Anterior vena cava (tissue), 1 donor: ENCODE measurements around the genes OR2C3, OR2W3 and OR2T29.

- PRO-cap, result no peak
These were observed 7.1 kb downstream of the CNST start for GRCh38 chr1:246573389-246573811.

DNA sequence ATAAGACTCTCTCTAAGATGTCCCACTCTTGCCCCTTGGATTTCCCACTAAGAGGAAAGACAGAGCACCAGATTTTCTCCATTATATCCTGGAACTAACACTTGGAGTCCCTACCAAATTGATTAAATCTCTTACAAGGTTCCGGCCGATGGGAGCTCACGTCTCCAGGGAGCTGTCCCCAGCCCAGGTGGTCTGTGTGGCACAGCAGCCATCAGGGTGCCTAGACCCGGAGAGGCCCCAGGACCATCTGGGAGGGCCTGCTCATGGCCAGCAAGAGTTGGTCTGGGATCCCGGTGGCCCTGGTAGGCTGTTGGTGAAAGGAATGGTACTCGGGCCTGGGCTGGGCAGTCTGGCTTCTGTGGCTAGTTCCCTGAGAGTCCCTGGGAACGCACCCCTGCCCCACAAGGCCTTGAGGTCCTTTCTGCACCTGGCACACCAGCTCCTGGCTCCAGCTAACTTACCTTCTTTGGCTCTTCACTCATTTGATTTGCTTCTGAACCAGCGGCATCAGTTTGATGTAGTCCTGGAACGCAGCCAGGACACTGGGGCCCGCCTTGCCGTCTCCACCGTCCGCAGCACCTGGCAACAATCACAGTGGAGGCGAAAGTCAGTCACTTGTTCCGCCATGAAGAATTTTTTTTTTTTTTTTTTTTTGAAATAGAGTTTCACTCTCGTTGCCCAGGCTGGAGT is 62.5 kb downstream of the SCCPDH start:
- PRO-cap, result no peak

GRCh38 chr1:247079375-247079903 is 828 bp upstream of the ZNF670 start:
- PRO-cap, result no peak

GRCh38 chr1:247112897-247113619 is 8.9 kb upstream of the ZNF669 start:
- PRO-cap, result no peak

DNA sequence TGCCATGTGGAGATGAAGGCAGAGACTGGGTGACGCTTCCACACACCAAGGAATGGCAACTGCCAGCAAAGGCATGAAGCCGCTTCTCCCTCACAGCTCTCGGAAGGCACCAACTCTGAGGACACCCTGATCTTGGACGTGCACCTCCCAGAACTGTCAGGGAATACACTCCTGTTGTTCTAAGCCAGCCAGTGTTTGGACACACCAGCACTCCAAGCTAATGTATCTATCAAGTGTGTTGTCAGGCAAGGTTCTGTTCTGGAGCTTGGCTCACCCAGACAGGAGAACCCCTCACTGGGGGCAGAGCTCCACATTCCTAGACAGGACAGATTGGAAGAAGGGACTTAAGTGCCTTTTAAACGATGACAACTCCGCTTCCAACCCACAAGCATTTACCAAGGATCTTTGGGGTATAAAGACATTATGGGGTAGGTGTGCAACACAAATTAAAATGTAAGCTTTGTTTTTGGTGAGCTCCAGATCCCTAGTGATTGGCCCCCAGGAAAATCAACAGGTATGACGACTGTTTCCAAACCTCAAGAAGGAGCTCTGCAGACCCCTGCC is 32.3 kb downstream of the ZNF496 start:
- PRO-cap, result no peak

GRCh38 chr1:247322339-247323224 is 9.1 kb downstream of the ZNF496 start:
- PRO-cap, result no peak

DNA sequence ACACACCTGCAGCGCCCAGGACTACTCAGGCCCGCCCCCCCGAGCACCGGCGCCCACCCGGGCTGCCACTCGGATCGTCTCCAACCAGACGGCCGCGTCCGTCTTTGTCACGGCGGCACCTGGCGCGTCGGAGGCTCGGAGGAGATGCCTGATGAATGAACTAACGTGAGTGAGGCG is 703 bp downstream of the ZNF496 start:
- PRO-cap, result bidirectional peak, plus-strand start outside the sequence, minus-strand start at position 146 of the sequence

- PRO-cap, result no peak
These were observed 16.1 kb upstream of the ZNF496 start for GRCh38 chr1:247347468-247348398.

DNA sequence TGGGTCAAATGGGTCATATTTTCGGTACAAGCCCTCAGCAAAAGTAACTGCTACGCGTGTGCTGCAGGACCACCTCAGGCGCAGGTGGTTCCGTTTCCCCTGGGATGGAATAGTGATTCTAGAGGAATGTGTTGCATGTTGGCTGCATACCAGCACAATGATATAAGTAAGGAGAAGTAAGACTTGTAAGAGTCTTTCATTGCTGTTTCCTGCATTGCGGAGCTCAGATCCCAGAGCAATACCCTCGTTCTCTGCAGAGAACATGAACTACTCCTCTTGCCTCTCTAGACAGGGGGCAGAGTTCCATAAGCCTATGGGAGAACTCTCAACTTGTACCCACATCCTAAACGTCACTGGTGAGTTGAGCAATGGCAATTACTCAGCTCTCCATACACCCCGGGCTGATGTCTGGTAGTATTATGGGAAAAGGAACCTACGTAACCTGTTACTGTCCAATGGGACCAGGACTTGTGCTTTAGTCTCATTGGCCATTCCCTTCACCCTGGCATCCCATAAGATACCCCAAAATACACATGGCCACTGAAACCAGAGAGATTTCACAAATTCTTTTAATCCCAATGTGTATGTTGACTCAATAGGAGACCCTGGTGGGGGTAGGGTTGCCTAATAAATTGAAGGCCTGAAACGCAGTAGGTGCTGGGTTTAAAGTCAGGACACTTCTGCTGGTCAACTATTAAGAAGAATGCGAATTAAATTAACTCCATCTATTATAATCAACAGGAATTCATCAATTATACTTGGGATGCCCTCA is 27.3 kb upstream of the ZNF496 start:
- PRO-cap, result no peak

DNA sequence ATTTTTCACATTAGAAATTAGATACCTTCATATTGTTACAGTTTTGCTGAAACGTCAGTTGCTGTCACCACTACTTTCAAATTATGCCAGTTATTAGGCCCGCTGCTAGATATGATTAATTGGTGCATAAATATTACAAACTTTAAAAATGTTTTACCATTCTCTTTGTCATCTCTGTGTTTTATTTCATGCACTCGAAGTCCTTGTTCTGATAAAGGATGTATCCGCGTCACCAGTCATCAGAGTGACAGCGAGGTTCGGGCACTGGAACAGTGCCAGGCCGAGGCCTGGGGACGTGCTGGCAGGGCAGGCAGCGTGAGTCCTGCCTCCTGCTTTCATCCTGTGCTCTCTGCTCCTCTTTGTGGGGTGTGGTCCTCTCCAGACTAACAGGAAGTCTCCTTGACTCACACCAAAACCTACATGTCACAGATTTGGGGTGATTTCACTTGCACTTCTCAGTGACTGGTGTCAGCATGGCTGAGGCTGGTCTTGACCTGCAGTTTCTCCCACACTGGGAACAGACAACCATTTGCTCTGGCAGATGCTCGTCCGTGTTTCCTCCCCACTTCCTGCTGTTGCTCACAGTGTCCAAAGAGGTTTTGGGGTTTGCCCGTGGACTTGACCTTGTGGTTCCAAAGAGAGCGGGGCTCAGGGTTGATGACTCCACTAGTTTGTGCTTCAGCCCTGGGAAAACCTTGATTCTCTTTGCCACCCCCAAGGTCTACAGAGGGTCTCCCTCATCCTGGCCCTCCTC is 8.8 kb upstream of the NLRP3 start:
- PRO-cap, result no peak

- PRO-cap, result no peak
These were observed 5.1 kb downstream of the NLRP3 start for GRCh38 chr1:247420995-247421564.

DNA sequence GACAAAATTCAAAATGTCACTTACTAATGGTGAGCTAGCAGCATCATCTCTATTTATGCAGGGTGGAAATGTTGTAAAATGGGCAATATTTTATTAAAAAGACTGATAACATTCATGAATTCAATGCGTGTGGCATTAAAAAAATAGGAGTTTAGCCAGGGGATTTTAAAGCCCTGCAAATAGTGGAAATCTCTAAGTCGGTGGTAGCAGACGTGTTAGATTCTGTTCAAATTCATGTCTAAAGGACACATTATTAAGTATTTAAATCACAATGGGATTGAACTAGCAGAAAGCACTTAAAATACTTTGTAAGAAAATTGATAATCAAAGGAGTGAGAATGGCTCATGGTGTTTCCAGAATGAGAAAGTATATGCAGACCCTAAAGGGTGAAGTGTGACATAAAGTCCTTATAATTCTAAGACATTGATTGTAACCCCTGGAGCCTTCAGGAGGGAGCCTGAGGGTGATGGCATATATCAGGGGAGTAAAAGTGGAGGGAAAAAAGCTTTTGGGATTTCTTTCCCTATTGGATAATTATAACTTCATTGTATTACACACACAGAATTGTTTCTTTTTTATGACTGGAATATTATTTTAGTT is at the start of gene OR2C3:
TSS of gene OR2C3 (minus strand) at position 297 of the 601 bp plus-strand sequence.
- PRO-cap, result no peak

GRCh38 chr1:247895473-247895824 is at the start of gene OR2W3:
Gene OR2W3 (plus strand): TSS chr1:247895587.
- PRO-cap, result no peak

DNA sequence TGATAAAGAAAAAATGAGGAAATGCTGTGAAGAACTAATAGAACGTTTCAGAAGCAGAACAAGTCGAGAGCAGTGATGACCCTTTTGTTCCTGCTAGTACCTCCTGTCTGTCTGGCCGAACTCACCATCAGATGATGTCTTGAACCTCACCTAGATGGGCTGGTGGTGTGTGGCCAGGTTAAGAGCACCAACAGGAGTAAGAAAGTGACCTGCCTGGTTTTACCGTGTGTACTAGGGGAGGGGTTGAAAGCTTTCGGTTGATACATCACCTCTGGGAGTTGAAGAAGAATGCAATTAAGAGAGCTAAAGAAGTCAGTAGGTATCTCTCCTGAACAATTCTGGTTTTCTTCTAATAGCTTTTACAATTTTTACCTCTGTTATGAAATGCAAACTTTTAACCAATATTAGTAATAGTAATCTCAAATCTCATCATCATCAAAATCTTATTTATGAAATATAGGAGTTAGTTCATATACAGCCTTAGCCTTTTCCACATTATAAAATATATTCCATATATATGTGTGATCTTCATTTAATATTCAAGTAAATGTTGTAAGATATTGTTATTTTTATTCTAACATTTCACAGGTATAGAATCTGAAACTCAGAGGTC is at the start of gene OR2T29:
TSS of gene OR2T29 (minus strand) at position 172 of the 613 bp plus-strand sequence.
- PRO-cap, result no peak

GRCh38 chr1:248857121-248857796 is 1.6 kb downstream of the ZNF692 start:
- PRO-cap, result no peak